AG04450 (cell line): ENCODE results near the gene DYNC2LI1.

GRCh38 chr2:43210546-43211175, 15.7 kb downstream of the ZFP36L2 start:
- CAGE, long polyA plus RNA = no peak
- RRBS = no CpG with 5 or more reads among the region's 19 CpGs

- CAGE, long polyA plus RNA = no peak
- RRBS = no CpG with 5 or more reads among the region's 11 CpGs
Observed at GRCh38 chr2:43227806-43228248, 1.4 kb upstream of the ZFP36L2 start.

DNA sequence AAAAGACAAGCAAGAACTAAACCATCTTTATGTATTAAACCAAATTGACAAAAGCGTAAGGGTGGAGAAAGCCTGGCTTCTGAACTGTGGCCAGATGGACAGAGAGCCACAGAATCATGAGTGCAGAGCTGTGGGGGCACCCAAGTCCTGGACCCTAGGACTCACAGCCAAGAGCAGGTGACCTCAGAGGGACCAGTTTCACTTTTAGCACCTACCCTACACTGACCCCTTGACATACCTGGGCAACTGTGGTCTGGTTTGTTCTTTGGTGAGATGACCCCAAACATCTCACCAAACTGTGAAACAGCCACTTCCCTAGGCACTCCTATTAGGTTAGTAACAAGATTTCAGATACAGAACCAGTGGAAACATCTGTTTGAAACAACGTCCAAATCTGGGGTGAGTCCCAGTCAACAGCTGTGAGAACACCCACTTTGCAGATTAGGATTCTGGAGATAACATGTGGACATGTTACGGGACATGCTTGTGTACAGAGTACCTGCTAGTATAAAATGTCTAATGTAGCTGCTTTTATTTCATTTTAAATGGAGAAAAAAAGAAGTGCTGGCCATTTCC, 1.9 kb upstream of the ZFP36L2 start:
- CAGE, long polyA plus RNA = no peak
- RRBS = no CpG with 5 or more reads among the region's 3 CpGs

DNA sequence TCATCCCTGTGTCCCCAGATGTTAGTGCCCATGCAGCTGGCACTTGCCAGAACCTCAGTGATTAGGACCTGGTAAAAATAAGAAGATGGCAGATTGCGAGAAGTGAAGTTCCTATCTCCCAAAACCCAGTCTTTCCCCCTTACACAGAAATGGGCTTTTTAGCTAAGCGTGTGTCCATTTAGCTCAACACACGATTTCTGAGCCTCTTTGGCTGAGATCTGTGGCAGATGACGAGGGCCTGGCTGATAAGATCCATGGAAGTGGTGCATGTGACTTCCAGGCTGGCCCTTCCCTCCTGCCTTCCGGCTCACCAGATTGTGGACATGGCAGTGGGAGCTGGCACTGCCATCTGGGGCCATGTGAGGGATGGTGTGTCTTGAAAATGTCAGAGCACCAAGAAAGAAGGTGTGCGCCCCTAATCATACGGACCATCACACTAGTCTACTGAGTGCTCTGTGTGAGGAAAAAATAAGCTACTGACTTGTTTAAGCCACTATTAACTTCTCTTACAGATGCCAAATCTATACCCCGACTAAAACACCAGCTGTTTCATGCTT, 41.0 kb upstream of the ZFP36L2 start:
- CAGE, long polyA plus RNA = no peak
- RRBS = no CpG with 5 or more reads among the region's 8 CpGs

GRCh38 chr2:43268891-43269559, 42.6 kb upstream of the ZFP36L2 start:
- CAGE, long polyA plus RNA = no peak
- RRBS = no CpG with 5 or more reads among the region's 16 CpGs

DNA sequence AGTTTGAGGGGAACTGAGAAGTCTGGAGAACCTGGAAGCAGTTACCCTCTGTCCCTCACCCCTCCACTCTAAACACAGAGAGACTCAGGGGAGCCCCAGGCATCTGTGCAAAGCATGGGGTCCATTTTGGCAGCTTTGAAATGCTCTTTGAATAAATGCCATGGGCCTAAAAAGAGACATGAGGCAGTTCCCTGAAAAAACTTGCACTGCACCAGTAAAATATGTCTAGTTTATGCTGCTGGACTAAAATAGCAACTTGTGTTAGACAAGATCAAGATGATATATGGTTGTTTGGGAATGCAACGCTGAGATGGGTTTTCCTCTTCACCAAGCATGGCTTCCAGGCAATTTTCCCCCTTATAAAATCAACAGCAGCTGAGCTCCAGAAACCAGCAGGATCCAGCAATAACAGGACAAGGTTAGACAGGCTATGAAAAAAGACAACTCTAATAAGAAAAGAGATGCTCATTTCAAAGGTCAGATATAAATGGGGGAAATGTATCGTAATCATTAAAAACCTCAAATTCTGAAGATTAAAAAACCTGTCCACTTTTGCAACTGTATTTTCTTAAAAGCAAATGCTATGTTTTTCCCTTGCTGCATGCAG, 122.9 kb upstream of the ZFP36L2 start:
- CAGE, long polyA plus RNA = no peak
- RRBS = no CpG with 5 or more reads among the region's 2 CpGs

DNA sequence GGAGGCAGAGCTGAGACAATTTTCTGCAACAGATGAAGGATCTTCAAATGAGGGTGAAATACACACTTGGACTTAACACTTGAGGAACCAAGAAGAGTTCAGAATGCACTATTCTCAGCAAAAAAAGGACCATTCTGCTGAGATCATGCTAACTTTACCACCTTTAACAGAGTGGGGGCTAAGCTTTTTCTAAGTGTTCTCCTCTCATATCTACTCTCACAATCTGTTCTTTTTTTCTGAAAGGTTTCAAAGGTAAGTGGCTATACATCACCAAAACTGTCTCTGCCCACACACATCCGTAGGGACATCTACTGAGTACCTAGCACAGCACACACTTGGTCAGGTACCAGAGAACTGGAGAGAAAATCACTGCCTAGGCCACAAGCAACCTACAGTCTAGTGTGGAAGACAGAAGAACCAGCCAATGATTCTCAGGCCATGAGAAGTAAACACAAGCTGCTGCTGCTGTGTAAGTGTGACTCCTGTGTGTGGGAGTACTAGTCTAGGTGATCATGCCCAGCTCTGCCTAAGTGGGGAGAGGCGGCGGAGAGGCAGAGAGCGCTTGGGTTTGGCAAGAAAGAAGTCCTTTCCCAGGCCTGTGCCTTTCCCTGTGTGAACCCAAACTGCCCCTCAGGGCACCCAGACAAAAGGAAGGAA, 176.0 kb upstream of the ZFP36L2 start:
- CAGE, long polyA plus RNA = no peak
- RRBS = no CpG with 5 or more reads among the region's 4 CpGs

DNA sequence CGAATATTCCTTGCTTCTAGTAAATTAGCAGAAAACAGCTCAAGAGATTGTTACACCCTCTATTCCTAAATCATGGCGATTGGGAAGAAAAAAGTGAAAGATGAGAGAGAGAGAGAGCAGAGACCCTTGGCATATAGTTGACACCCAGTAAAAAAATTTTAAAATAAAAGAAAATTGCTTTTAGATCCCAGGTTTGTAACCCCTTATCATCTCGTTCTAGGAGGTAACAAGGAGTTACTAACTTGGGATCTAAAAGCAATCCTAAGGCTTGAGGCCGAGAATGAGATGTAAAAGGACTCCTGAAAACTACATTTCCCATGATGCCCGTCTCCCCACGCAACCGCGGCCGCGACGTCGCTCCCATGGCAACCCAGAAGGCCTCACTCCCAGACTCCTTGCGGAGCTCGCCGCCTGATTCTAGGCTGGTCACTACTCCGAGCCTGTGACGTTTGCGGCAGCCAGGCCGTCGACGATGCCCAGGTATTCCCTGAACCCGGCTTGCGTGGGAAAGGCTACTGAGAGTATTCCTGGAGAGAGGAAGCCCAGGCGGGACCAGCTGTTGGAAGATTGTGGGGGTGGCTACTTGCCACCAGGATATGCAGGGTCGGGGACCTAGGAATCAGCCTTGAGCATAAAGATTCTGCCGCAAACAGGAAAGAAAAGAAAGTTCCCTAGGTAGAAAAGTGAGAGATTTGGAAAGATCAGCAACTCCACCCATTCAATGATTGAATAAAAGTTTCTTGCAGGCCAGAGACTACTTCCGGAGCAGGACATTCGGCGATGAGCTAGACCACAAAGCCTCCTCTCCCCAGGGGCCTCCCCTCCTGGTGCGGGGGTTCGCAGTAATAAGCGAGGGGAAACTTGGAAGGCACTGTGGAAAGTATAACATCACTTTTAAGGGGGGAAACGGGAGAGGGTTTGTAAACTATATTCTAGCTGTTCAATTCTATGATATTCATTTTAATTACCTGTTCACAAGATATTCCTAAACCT, at the start of gene DYNC2LI1:
TSS of gene DYNC2LI1 (plus strand) at position 373 of the 993 bp plus-strand sequence.
- CAGE, long polyA plus RNA = no peak
- RRBS = no CpG with 5 or more reads among the region's 33 CpGs

DNA sequence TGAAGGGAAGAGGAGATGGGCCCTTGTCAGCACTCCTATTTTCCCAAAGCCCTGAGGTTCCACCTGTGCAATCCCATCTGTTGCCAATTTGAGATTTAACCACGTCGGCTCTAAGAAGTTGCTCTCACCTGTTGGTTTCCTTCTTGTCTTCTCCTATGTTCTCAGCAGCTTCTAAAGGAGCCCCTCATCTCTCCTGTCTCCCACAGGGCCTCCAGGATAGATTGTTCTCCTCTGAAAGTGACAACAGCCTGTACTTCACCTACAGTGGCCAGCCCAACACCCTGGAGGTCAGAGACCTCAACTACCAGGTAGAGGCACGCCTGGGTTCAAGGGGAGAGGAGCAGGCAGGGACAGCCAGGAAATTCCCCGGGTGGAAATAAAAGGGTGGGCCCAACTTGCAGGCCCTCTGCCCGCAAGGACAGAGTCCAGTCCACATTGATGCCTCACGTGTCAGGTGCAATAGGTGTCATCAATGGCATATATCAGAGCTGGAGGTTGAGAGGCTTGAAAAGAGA, 5.6 kb downstream of the ABCG8 start:
- CAGE, long polyA plus RNA = no peak
- RRBS = no CpG with 5 or more reads among the region's 6 CpGs

DNA sequence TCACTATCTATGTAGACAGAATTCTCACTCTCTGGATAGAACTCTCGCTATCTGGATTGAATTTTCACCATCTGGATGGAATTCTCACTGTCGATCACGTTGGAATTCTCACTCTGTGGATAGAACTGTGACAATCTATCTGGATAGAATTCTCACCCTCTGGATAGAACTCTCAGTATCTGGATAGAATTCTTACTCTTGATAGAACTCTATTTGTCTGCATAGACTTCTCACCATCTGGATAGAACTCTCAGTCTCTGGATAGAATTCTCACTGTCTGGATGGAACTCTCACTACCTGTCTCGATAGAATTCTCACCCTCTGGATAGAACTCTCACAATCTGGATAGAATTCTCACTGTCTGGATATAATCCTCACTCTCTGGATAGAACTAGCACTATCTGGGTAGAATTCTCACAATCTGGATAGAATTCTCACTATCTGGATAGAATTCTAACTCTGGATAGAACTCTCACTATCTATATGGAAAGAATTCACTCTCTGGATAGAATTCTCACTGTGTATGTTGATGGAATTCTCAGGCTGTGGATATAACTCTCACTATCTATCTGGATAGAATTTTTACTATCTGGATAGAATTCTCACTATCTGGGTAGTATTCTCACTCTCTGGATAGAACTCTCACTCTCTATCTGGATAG, 31.2 kb downstream of the ABCG8 start:
- CAGE, long polyA plus RNA = no peak
- RRBS = no CpG with 5 or more reads among the region's 4 CpGs

- CAGE, long polyA plus RNA = no peak
- RRBS = no CpG with 5 or more reads among the region's 15 CpGs
Observed at GRCh38 chr2:43905398-43906090, 66.8 kb downstream of the ABCG8 start.

DNA sequence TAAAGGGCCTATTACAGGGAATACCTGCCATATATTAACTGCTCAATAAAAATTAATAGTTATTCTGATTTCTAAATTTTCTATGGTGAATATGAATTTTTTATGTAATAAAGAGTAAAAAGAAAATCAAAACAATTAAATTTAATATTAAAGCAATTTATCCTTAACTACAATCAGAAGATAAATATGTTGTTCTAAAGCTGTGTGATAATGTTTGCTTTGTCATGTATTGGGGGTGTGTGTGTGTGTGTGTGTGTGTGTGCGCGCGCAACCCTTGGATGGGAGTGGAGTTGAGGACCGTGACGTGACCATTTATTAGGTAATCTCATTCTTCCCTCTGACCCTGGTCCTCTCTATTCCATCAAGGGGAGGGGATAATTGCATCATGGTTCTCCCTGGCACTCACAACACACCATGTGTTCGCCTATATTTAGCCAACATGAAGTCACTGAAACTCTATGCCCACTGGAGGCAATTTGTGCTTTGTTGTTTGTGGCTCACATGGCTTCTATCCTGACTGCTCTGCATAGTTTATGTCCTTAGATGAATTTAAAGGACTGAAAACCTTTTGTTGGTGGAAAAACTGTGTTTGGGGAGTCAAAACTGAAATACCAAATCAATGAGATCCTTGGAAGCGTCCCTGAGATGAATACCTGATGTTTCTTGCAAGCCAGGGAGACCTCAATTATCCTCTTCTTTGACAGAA, 79.7 kb upstream of the LRPPRC start:
- CAGE, long polyA plus RNA = no peak
- RRBS = no CpG with 5 or more reads among the region's 7 CpGs

DNA sequence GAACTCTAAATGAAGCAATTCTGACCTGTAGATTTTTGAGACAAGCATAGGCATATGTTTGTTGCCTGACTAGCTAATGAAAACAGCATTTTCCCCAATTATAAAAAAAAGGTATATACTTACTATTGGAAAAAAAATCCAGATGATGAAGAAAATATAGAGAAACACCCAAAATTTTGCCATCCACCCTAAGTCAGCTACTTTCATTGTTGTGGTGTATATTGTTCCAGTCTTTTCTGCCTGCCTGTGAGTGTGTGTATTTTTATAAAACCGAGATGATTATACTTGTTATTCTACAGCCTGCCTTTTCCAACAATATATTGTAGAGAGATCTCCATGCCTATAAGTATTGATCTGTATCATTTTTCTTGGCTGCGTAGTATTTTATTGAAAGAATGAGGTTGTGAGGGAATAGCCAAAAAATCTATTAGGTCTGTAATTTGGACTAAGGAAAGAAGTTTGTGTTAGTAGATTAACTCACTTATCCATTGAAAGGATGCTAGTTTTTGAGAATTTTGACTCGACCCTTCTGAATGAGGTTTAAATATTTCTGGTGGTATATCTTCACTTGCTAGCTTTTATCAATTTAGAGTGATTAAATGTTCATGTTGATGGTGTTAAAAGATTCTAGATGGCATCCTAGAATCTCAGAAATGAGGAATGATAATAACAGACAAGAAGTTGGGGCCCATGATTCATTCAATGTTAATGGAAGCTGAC, 34.9 kb downstream of the PPM1B start:
- CAGE, long polyA plus RNA = no peak
- RRBS = no CpG with 5 or more reads among the region's 3 CpGs

- CAGE, long polyA plus RNA = no peak
- RRBS = no CpG with 5 or more reads among the region's 4 CpGs
Observed at GRCh38 chr2:44217823-44218382, 49.2 kb downstream of the PPM1B start.

GRCh38 chr2:44468351-44469043, 106.8 kb downstream of the CAMKMT start:
- CAGE, long polyA plus RNA = no peak
- RRBS = no CpG with 5 or more reads among the region's 1 CpG

DNA sequence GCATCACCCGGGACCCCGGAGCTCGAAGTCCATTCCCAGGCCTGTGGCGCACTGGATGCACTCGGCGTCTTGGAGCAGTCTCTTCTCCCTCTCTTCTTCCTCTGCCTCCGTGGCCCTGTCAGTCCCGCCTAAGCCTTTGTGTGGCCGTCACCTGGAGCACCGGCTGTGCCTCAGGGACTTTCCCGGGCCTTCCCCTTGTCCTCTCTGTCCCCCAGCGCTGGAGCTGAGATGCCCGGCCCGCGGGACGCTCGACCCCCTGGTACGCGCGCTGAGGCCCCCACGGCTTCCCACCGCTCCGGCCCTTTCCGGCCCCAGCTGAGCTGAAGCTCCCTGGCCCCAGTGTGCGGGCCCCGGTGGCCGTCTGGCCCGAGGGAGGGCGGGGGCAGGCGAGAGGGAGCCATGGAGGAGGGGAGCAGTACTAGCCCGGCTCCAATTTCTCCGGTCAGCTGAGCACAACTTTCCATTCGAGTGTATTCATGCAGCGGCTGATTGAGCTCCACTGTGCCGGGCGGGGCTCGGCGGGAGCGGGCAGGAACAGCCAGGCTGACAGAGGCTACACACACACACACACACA, 8.2 kb downstream of the SIX3 start:
- CAGE, long polyA plus RNA = no peak
- RRBS = 3% methylated on average over 23 of the region's 39 CpGs

DNA sequence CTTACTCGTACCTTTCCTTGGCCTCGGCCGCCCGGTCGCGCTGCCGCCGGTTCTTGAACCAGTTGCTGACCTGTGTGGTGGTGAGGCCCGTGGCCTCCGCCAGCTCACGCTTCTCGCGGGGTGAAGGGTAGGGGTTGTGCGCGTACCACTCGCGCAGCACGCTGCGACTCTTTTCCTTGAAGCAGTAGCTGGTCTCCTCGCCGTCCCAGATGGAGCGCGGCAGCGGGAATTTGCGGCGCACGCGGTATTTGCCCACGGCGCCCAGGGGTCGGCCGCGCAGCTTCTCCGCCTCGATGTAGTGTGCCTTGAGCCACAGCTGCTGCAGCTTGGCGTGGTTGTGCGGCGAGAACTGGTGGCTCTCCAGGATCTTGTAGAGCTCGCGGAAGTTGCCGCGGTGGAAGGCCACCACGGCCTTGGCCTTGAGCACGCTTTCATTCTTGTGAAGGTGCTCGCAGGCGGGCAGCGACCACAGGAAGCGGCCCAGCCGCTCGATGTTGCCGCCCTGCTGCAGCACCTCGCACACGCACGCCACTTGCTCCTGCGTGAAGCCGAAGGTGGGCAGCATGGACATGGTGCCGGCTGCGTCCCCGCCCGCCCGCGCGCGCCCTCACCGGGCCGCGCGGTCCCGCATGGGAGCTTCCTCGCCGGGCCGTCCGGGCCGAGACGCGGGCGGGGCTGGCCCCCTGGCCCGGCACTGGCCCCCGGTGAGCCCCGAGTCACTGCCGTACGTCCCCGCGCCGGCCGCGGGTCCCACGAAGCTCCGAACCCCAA, 527 bp downstream of the SIX2 start:
- CAGE, long polyA plus RNA = no peak
- RRBS = 7% methylated on average over 24 of the region's 89 CpGs

DNA sequence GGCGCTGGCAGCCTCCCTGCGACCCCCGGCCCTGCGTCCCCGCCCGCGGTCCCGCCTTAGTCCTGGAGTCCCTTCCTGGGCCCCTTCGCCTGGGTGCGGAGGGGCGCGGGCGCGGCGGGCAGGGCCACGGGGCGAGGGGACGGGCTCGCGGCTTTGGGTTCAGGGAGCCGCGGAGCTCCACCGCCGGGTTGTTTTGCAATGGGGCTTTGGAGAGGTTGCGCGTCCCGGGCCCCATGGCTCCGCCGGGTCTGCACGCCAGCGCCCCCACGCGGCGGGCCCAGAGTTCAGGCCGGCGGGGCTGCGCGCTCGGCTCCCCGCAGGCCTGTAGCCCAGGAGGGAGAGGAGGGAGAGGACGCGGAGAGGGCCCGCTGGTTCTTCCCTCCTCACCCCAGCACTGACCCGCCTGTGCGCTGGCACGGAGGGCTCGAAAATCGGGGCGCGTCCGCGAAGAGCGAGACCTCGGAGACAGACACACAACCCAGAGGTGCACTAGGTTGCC, 4.8 kb upstream of the SIX2 start:
- CAGE, long polyA plus RNA = no peak
- RRBS = 2% methylated on average over 9 of the region's 54 CpGs

GRCh38 chr2:45168657-45169265, 159.5 kb upstream of the SIX2 start:
- CAGE, long polyA plus RNA = no peak
- RRBS = 4% methylated on average over 9 of the region's 61 CpGs

- CAGE, long polyA plus RNA = no peak
- RRBS = no CpG with 5 or more reads among the region's 3 CpGs
Observed at GRCh38 chr2:45459015-45459488, 152.0 kb downstream of the SRBD1 start.